ENCODE data around the genes CADM4, ZNF45, ZNF223 and APOC4.

DNA sequence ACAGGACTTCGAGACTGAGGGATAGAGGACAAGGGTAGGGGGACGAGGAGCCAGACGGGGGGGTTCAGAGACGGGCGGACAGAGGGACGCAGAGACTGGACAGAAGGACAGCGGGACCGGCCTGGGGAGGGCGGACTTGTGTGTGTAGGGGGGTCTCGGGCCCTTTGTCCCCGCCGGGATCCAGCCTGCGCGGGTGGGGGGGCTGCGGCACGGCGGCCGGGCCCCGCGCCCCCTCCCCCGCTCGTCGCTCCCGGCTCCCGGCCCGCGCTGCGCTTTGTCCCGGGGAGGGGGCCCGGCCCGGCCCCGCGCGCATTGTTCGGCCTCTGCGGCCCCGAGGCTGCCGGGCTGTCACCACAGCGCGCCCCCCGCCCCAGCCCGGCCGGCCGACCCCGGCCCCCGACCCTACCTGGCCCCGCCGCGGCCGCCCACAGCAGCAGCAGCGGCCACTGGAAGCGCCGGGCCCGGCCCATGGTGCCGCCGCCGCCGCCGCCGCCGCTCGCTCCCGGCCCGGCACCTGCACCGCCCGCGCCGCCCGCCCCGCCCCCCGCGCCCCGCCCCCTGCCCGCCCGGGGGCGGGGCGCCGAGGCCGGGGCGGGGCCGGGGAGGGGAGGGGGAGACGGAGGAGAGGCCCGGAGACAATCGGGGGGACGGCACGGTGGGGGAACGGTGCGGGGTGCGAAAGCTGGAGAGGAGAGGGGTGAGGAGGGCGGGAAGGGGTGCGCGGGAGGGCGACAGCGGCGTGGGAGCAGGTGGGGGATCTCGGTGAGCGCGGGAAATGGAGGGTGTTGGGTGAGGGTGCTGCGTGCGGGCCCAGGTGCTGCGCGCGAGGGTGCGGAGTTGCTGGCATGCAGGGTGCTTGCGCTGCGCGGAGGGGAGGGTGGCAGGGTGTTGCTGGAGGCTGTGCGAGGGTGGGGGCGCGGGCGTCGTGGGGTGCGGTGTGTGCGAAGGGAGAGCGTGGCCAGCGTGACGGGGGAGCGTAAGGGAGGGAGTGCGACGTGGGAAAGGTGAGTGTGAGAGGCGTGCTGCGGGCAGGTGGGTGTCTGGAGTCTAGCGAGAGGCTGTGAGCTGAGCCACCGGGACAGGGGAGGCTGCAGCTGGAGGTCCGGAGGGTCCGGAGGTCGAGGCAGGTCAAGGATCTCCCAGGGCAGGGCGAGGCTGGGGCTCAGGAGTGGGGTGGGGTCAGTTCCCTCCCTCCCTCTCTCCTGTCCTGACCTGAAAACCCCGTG is at the start of gene CADM4:
TSS of gene CADM4 (minus strand) at position 530 of the 1,226 bp plus-strand sequence.
- PRO-cap = bidirectional peak, plus-strand start at position 614 of the sequence, minus-strand start at position 501 of the sequence

DNA sequence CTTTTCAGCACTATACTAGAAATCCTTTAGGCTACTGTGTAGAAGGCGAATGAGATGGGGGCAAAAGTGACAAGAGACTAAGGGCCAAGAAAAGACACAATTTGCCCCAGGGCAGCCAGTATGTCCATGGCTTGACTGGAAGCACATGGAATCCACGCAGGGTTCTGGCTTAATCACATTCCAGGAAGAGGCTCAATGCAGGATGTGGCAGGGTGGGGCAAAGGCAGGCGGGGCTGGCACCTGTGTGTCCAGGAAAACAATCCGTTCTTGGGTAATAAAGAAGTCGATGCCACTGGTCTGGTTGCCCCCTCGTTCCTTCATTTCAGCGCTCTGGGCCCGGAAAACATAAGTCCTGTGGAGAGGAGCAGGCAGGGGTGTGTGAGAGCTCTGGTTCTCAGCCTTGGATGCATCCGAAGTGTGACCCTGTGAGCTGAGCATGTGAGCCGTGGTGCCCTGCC is 14.9 kb downstream of the SMG9 start:
- PRO-cap = bidirectional peak, plus-strand start at position 274 of the sequence, minus-strand start at position 166 of the sequence

GRCh38 chr19:43747298-43748102 is 7.3 kb downstream of the SMG9 start:
- PRO-cap = no peak

- PRO-cap = no peak
Measured at GRCh38 chr19:43785208-43785692, 4.5 kb upstream of the KCNN4 start.

GRCh38 chr19:43914361-43914871 is 20.7 kb downstream of the ZNF45 start:
- PRO-cap = no peak

DNA sequence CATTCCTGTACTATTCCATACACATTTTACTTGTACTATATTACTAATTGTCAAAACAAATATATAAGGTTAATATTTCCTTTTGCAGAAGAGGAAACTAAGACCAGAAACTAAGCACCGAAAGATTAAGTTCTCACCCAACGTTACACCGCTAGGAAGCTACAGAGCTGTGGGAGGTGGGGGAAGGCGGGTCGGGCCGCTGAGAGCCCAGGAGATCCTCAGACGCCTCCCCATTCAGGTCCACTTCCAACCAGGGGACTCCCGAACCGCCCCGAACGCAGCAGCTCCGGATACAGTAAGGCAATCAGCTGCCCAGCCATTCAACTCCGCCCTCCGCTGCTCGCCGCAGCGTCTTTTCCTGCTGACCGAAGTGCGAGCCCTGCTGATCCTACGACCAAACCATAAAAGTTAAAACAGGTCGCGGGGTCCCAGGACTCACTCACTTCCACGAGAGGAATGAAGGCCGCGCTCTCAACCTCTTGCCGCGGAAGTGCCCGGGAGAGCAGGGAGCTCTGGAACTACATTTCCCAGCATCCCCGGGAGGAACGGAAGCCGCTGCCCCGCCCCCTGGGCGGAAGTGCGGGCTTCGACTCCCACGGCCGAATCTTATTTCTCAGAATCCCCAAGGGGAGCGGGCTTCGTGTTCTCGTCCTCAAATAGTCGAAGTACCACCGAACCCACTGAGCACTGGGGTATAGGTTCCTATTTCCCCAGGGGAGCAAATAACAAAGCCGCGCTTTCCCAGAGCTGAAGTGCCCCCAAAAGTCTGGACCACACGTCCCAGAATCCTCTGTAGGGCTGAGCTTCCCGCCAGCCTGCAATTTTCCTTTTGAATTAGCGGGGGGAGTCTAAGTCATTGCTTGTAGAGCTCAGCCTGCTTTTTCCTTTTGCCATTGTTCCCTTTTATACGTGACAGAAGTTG is at the start of gene ZNF45:
TSS of gene ZNF45 (minus strand) at position 496 of the 922 bp plus-strand sequence.
- PRO-cap = unidirectional peak, plus-strand start at position 243 of the sequence; bidirectional peak, plus-strand start at position 616 of the sequence, minus-strand start at position 483 of the sequence

DNA sequence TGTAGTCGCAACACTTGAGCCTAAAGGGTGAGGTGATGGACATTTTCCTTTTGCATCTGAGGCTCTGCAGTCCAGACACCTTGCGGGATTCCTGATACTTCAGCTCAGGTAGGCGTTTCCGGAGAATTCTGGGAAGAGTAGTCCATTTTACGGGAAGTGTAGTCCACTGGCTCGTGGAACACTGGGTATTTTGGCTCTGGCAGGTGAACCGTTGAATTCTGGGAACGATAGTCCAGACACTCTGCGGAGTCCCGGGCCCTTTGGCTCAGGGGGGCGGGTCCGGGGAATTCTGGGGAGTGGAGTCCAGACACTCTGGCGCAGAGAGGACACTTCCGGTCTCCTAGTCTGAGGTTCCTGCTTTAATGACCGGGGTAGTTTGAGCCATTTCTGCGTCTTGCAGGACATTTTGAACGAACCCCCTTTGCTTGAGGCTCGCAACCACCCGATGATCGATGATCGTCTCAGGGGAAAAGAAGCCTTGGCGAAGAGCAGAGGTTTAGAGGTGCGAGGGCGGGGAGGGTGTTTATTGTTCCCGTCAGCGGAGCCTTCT is at the start of gene ZNF223:
TSS of gene ZNF223 (plus strand) at position 343 of the 550 bp plus-strand sequence.
- PRO-cap = bidirectional peak, plus-strand start at position 320 of the sequence, minus-strand start at position 130 of the sequence

DNA sequence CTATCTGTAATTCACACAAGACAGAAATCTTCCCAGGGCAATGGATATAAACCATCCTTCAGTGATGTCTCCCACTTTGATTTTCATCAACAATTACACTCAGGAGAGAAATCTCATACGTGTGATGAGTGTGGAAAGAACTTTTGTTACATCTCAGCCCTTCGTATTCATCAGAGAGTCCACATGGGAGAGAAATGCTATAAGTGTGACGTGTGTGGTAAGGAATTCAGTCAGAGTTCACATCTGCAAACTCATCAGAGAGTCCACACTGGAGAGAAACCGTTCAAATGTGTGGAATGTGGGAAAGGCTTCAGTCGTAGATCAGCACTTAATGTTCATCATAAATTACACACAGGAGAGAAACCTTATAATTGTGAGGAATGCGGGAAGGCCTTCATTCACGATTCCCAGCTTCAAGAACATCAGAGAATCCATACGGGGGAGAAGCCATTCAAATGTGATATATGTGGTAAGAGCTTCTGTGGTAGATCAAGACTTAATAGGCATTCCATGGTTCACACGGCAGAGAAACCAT is 6.6 kb upstream of the ZNF225 start:
- PRO-cap = no peak

DNA sequence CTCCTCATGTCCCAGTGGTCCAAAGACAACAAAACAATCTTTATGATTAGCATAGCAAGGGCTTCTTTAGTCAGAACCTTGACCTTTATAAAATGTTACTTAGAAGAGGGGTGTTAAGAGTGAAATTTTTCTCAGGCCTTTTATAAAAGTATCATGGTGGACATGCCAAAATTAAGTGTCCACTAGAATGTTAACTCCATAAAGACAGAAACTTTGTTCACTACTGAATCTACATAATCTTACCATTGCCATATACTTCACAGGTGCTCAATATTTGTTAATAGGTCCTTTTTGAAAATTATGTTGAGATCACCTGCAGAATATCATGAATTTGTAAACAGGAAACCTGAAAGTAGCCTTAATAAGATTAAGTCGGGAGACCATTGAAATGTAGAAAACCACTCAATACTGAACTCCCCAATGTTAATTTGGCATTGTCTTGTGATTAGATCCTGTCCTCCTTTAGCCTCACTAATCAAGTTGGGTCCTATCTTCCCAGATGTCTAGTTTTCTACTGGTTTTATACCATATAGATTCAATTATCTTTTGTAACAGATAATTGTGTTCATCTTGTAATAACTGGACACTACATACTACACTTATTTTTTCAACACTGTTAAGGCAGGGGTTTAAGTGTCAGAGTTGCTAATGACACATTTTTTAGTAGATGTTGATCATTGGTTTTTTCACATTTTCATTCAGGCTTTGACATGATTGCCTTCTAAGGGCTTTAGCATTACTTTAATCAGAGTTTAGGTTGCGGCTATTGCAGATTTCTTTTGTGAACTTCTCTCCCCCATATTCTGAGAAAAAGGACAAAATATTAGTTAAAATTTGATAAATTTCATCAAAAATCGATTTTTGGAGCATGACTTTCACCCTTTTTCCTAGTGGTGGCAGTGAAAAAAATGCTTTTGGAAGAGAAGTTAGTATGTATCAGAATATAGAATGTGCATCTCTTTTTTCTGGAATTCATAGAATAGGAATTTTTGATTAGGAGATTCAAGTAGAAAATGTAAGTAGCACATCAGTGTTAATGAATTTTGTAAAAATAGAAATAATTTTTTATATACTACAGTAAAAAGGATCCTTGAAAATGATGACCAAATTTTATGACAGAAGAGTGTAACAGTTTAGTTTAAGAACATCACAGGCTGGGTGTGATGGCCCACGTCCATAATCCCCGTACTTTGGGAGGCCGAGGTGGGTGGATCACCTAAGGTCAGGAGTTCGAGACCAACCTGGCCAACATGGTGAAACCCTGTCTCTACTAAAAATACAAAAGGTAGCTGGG is 13.3 kb downstream of the ZNF226 start:
- PRO-cap = no peak

DNA sequence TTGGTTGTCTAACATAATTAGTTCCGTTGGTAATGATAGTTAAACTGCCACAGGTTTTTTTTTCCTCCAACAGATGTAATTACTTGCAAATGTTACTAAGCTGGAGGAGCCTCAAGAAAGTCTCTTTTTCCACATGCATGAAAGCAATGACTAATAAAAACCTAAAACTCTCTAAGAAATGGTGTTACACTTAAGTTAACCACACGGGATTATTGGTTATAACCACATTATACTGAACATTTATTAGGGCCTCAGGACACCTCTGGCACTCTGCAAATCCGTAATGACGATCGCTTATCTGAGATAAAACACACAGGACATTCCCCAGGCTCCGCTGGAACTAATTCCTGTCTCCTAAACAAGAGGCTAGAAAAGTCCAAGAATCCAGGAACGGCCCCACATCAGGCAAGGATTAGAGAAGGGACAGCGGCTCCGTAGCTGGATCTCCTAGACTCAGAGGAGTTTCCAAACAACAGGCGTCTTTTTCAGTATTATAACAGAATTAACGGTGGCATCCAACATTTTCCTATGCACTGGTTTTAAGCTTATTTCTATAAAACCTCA is 693 bp downstream of the ZNF235 start:
- PRO-cap = unidirectional peak, plus-strand start at position 399 of the sequence

DNA sequence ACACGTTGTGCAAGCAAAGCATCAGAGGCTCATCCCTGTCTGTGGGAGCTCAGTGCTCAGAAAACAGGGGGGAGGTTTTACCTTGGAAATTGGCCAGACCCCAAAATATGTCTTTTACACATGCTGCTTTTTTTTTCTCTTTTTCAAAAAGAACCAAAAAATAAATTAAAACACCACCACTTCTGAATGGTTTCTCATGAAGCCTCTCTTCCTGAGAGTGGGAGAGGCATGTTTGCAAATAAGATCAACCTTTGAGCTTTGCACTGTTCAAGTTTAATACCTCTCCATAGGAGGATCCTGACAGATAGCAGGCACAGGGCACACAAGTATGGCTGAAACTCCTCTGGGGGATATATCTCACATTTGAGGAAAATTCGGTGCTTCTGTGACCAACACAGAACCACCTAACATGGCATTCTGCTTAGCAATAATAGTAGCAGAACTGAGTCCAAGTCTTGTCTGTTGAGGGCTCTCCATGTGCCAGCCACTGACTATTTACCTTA is 7.1 kb upstream of the PVR start:
- PRO-cap = no peak

- PRO-cap = no peak
Measured at GRCh38 chr19:44653899-44654526, 10.3 kb downstream of the PVR start.

DNA sequence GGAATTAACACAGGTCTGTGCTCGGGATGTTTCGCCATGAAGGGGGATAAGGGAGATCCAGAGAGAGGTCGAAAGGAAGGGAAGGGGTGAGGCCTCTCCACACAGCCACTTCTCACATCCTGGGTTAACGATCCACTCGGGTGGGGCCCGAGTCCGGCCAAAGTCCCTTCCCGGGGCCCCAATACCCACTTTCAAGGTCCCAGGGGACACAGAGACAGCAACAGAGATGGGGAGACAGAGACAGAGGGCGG is 1.5 kb upstream of the BCL3 start:
- PRO-cap = no peak

- PRO-cap = bidirectional peak, plus-strand start at chr19:44753580, minus-strand start at chr19:44753320
Measured at GRCh38 chr19:44753106-44753803, 4.7 kb downstream of the BCL3 start.

DNA sequence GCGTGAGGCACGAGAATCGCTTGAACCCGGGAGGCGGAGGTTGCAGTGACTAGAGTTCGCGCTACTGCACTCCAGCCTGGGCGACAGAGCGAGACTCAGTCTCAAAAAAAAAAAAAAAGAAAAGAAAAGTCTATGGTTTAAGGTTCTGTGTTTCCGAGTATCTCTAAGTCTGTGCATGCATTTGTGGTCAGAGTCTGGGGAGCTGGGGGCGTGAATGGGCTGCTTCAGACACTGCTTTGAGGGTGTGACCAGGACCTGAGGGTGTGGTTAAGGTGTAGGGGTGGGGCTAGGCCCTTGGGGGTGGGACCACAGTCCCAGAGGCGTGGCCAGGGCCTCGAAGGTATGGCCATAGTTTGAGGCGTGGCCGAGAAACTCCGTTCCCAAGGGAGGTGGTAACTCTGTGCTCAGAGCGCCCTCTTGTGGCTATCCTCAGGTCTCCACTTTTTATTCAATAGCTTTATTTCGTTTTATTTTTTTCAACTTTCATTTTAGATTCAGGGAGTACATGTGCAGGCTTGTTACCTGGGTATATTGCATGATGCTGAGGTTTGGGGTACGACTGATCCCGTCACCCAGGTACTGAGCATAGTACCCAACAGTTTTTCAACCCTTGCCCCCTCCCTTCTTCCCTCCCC is 7.1 kb upstream of the CBLC start:
- PRO-cap = unidirectional peak, minus-strand start at position 238 of the sequence

DNA sequence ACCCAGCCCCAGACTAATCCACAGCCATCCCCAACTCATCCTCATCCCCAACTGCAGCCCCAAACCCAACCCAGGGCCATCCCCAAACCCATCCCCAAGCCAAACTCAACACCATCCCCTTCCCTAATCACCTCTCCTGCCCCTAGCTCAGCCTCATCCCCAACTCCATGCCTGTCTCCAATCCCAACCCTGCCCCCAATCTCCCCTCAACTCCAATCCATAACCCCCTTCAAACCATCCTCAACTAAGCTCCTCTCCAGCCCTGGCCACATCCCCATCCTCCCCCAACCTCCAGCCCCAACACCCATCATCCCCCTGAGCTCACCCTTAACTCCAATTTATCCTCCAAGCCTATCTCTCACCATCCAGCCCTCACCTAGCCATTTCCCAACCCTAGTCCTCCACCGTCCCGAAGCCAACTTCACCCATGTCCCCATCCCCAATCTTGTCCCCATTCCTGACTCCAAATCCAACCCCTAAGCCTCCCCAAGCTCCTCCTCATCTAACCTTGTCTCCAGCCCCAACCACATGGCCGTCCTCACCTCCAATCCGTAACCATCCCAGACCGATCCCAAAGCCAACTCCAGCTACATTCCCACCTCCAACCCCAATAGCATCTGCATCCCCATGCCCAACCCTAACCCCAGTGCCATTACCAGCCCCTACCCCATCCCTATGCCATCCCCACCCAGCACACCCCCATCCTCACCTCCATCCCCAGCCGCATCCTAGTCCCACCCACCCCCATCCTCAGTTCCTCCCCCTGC is 11.2 kb downstream of the BCAM start:
- PRO-cap = no peak

DNA sequence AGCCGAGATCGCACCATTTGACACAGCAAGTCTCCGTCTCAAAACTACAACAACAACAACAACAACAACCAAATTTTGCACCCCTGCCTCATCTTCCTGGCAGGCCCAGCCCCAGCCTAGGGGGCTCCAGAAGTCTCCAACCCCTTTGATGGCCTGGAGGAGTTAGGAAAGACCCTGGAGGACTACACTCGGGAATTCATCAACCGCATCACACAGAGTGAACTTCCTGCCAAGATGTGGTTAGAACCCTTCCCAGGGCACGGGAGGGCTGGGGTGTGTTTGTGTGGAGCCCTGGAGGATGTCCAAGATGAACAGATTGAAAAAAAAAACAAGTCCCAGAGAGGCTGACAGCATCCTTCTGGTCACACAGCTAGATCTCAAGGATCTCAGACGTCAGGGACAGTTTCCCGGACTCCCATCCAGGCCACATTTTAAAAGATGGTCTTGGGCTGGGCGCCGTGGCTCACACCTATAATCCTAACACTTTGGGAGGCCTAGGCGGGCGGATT is 13.3 kb downstream of the APOC1 start:
- PRO-cap = no peak

GRCh38 chr19:44942006-44942596 is at the start of gene APOC4:
TSS of gene APOC4 (plus strand) at chr19:44942237.
- PRO-cap = no peak

DNA sequence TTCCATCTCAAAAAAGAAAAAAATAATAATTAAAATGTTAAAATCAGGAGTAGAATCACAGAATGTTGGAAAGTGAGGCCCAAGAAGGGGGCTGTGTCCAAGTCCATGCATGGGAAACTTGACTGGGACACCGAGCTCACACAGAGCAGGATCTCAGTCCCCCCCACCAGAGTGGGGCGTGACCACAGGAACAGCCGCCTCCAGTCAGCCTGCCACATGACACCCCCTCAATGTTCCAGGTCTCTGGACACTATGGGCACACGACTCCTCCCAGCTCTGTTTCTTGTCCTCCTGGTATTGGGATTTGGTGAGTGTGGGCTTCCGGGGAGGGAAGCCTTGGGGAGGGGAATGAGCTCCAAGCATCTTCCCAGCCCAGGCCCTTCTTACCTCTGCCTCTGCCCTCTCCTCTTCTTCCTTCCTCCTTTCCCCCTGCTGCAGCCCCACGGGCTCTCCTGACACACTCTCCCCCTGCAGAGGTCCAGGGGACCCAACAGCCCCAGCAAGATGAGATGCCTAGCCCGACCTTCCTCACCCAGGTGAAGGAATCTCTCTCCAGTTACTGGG is 2.5 kb downstream of the APOC2 start:
- PRO-cap = no peak

DNA sequence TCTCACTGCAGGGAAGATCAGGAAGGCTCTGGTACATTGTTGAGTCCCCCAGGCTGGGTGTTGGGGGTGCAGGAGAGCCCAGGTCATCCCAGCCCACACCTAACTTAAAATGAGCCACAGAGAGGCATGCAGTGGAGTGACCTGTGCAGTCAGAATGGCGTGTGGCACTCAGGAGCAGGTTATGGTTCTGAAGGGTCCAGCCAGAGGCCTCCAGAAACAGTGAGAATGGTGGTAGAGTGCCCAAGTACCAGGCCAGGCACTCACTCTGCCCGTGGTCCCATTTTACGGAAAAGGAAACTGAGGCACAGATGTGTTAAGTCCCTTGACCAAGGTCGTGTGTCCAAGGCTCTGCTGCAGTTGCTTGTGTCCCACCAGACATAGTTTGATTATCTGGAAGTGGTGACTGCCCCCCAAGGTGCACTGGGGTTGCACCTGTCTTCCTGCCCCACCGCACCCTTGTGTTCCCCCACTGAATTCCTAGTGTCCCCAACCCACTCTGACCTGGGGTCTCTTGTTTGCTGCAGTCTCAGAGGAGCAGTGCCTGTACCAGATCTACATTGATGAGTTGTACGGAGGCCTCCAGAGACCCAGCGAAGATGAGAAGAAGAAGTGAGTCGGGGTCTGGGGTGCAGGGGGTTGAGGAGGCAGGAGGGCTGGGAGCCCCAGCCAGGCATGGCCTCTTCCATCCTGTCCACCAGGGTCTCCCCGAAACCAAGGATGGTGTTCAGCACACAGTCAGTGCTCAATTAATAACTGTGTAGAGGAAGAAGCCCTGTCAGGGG is 17.3 kb downstream of the CLASRP start:
- PRO-cap = no peak

Data from bile duct (tissue), 1 donor.